ENCODE results near the genes CD86, MIX23 and DTX3L.

- PRO-cap: no peak
- RAMPAGE, long total RNA: no peak
Observed at GRCh38 chr3:121694622-121695298, 34.1 kb upstream of the HCLS1 start.

GRCh38 chr3:121820917-121821759 lies 13.7 kb downstream of the IQCB1 start:
- PRO-cap: no peak
- RAMPAGE, long total RNA: no peak

DNA sequence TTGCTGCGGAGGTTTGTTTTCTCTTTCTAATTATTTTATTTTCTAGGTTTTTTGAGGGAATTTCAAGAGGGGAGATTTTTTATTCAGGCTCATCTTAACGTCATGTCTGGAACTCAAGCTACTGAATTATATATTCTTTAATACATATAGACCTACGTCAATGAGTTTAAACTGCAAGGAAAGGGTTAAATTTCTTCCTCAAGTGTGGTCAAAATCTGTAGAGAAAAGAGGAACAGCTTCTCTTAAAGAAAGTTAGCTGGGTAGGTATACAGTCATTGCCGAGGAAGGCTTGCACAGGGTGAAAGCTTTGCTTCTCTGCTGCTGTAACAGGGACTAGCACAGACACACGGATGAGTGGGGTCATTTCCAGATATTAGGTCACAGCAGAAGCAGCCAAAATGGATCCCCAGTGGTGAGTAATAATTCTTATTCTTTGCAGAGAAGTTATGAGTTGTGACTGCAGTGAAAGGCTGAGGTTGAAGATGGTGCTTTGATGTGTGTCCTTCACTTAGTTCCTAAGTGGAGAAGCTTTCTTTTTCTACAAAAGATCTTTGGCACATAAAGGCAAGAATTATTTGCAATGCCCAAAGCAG lies at the start of gene CD86:
CD86 (plus strand) TSS at position 271 of the 593 bp plus-strand sequence.
- PRO-cap: no peak
- RAMPAGE, long total RNA: no peak

DNA sequence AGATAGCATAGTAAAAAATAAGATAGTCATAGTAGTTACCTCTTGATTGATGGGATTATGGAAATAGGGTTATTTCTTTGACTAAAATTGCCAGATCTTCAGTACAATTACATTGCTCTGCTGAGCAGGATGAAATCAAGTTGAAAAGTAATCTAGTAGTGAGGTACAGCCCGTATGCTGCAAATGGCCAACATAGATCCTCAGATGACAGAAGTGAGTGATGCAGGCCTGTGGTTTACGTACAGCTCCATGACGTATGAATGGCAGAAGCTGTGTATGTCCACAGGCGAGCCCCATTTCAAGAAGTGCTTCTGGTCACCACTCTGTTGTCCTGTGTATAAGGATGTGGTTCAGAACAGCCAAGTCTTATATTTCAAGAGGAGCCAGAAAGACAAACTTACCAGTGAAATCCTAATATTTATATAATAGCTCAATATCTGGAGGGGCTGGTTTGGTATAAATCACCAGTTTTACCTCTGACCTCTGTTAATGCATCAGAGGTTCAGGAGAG lies 9.2 kb downstream of the CD86 start:
- PRO-cap: no peak
- RAMPAGE, long total RNA: no peak

- PRO-cap: no peak
- RAMPAGE, long total RNA: no peak
Observed at GRCh38 chr3:122120063-122120753, 63.3 kb upstream of the CASR start.

DNA sequence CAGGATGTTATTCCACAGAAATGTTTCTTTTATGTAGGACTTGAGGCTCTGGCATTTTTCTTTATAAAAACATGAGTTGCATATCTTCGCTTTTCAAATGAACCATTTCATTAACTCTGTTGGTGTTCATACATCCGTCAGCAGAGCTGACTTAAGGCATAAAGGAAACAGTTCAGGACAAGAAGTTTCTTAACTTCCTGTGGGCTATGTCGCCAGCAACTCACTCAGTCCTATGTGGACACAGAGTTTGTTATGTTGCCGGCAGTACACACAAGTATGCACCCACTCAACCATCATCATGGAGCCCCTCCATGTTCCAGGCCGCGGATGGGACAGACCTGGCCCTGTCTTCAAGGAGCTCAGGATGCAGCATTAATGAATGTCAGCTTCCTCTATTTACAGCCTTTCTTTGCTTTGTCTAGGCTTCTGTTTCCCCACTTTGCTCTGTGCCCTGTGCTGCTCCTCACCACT lies 64.0 kb downstream of the CASR start:
- PRO-cap: no peak
- RAMPAGE, long total RNA: no peak

- PRO-cap: no peak
- RAMPAGE, long total RNA: no peak
Observed at GRCh38 chr3:122353361-122353672, 28.3 kb downstream of the CSTA start.

- PRO-cap: no peak
- RAMPAGE, long total RNA: start-site peak on the minus strand at chr3:122383196-122383235, 117 and 514 reads in 2 replicates
Observed at GRCh38 chr3:122382658-122383530, at the start of gene MIX23. MIX23 (minus strand) TSS chr3:122383231.

GRCh38 chr3:122414825-122415930 lies 684 bp downstream of the WDR5B start:
- PRO-cap: no peak
- RAMPAGE, long total RNA: no peak

DNA sequence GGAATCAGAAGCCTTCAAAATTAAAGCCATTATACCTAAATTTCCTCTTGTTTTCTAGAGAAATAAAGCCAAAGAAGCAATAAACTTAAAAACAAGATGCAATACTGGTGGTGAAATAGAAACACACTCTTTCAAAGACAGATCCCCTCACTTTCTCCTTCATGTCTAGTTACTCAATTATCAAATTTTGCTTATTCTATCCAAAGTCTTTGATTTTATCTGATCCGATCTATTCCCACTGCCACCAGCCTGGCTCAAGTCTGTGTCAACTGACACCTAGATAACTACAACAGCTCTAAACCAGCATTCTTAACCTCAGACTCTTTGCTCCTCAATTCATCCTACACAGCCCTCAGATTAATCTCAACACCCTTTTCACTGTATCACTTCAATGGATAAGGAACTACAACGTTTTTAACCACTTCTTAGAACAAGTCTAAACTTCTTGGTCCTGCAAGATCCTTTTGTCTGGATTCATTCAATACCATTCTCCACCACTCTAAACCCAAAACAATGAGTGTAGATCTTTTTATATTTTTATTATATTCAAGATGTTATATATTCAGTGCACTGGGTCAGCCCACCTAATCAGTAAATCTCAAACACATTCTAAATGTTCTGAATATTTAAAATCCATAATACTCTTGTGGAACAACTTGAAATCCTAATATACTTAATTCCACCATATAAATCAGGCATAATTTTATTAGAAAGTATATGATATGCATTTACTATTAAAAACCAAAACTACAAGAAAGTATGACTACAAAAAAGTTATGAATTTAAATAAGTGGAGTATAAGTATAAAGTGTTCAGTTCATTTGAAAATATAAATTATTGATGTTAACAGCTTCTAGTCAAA lies 8.9 kb downstream of the KPNA1 start:
- PRO-cap: no peak
- RAMPAGE, long total RNA: no peak

DNA sequence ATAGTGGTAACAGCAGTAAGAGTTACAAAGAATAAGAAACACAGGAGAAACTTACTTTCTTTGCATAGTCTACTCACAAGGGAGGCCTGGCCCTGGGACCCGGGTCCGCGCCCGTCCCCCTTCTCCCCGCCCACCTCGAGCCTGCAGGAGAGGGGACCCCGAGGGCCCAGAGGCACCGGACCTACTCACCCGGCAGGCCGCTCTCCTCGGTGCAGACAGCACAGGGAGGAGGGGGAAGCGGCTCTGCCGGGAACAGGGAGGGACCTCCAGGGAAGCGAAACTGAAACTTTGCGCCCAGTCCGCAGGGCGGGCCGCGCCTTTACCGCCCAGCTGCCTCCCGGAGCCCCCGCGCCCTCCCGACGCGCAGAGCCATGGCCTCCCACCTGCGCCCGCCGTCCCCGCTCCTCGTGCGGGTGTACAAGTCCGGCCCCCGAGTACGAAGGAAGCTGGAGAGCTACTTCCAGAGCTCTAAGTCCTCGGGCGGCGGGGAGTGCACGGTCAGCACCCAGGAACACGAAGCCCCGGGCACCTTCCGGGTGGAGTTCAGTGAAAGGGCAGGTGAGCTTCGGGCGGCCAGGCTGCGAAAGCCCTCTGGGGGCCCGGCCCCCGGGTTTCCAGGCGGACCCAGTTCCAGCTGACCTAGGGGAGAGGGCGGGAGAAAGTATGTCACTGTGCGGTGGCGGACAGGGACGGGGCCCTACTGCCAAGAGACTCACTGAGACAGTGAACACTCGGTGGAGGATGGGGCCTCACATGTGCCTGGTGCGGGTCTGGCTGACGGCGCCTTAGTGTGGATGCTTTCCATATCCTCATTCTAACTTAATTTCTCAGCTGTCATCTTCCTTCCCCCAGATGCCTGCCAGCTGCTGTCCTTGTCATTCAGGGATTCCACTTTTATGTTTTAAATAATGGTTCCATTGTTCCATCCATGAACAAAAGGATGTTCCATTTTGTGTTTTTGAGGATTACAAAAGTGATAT lies at the start of gene DTX3L:
DTX3L (plus strand) TSS at position 283 of the 980 bp plus-strand sequence.
- PRO-cap: no peak
- RAMPAGE, long total RNA: no peak

DNA sequence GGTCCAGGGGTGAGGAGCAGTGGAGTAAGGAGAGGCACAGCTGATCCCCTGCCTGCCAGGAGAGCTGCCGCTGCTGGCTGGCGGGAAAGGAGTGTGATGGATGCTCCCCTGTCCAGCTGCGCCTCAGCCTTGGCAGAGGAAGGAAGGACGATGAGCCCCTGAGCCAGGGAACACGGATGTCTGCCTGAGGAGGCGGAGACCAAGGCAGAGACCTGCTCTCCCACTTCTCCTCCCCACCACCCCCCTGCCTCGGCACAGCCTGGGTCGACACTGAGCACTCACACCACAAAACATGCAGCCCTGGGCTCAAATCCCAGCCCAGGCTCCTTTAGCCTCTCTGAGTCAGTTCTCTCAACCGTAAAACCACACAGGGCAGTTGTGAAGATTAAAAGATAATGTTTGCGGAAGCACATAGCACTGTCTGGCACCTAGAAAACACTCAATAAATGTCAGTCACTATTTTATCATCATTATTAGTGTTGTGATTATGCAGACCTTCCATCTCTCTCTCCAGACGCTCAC lies 52.3 kb downstream of the SEMA5B start:
- PRO-cap: no peak
- RAMPAGE, long total RNA: no peak

GRCh38 chr3:123084642-123085363 lies 18.0 kb downstream of the PDIA5 start:
- PRO-cap: no peak
- RAMPAGE, long total RNA: no peak

GRCh38 chr3:123116077-123116817 lies 49.4 kb downstream of the PDIA5 start:
- PRO-cap: no peak
- RAMPAGE, long total RNA: no peak

- PRO-cap: no peak
- RAMPAGE, long total RNA: no peak
Observed at GRCh38 chr3:123209298-123210276, 7.8 kb downstream of the SEC22A start.

DNA sequence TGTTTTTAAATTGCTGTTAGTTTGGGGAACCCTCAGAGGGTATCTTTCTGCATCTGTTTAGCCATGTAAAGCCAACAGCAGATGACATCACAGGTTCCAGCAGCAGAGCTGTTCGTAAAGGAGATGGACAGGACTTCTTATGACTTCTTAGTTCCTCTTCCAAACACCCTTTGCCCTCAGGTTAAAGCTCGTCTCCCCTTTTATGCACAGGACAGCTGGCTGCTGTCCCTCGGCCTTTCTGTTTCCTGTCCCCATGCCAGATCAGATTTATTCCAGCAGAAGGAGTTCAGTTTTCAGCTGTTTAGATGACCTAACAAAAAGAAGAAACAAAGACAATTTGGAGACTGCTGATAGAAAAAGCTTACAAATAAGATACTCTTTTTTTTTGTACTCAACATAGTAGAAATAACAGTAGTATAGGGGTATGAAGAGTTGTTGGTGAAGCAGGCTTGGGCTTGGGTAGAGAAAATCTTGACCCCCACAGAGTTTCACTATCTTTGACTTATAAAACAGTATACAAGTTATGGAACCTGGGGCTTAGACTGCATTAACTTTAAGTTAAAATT lies 45.2 kb downstream of the SEC22A start:
- PRO-cap: no peak
- RAMPAGE, long total RNA: no peak

GRCh38 chr3:123284231-123284631 lies 82.5 kb downstream of the SEC22A start:
- PRO-cap: no peak
- RAMPAGE, long total RNA: no peak

- PRO-cap: no peak
- RAMPAGE, long total RNA: no peak
Observed at GRCh38 chr3:123325003-123325775, 123.4 kb downstream of the SEC22A start.

DNA sequence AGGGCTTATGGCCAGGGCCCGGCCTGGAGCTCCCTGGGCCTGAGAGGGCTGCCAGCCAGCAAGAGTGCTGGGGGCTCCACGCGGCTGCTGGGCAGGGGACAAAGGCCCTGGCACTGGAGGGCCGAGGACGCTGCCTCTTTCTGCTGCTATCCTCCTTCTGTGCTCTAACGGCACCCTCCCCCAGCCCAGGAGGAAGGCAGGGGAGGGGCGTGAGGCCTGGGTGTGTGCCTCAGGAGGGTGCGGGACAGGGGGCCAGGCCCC lies 115.6 kb downstream of the ADCY5 start:
- PRO-cap: no peak
- RAMPAGE, long total RNA: no peak

GRCh38 chr3:123409611-123410392 lies 39.1 kb downstream of the ADCY5 start:
- PRO-cap: no peak
- RAMPAGE, long total RNA: no peak

Measured in spinal cord (tissue), 3 donors.